Mesenchymal stem cell of adipose (primary cell): ENCODE data around the genes SNX19 and SPATA19.

DNA sequence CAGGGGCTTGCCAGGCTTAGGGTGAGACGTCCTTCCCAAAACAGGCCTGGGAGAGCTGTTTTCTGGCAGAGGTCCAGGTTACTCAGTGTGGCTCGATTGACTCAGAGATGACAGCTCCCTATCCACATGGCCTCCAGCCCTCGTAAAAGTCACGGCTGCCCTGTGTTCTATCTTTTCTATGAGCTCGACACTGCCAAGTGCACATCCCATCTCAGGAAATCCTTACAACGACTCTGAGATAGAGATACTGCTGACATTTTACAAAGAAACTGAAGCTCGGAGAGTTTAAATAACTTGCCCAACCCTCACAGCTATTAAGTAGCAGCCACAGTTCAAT, 20.4 kb downstream of the ADAMTS8 start:
- CAGE, long polyA plus RNA: no peak

DNA sequence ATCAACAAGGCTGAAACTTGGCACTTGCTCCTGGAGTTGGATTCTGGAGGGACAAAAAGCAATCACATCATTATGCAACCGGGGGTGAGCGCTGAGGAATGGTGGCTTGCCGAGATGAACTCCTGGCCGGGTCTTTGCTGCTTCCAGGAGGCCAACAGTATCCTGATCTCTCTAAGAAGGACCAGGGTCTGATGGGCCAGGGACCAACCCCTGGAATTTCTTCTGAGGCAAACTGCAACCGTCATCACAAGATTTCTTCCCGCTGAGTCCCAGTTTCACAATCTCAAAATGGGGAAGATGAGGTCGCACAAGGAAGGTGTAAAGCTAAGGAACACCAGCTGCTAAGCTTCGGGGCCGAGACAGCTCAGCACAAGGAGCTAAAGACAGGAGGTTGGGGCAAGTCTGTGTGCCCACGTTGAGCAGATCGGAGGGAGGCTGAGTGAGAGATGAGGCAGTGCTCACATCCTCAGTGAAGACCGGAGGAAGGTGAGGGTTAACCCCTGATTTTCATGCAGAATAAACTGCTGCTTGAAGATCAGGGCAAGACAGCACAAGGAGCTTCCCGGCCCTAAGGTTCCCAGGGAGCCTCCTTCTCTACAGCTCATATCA, 7.5 kb downstream of the ADAMTS8 start:
- CAGE, long polyA plus RNA: no peak

DNA sequence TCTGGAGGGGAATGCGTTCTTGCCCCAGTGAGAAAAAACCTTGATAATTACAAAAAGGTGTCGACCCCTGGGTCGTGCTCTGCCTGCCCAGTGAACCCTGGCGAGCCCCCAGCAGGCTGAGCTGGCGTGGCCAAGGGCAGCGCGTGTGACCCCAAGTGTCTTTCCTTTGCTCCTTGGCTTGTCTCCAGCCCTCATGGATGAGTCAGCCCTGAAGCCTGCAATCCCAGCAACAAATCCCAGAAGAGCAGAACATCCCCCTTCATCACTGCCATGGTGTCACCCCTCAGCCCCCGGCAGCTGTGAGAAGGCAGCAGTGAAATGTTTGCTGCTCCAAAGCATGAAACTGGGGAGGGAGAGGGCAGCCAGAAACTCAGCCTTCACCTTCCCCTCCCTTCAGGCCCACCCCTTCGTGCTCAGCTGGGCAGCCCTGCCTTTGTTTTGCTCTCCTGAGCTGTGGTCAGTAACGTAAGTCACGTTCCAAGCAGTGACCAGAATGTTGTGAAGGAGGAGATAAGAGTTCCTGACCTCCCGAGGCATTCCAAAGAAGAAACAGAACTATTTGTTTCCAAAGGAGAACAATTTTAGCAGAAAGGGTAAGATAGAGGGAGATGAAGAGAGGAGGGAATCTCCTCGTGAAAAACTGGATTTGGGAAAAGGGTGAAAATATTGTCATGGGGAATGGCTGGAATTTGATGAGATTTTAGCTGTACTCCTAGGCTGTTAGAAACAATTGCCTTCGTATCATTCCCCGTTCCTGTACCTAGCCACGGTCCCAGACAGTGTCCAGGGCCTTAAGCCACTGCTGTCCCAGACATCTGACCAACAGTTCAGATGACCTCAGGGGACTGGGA, 29.9 kb downstream of the ADAMTS15 start:
- CAGE, long polyA plus RNA: no peak

DNA sequence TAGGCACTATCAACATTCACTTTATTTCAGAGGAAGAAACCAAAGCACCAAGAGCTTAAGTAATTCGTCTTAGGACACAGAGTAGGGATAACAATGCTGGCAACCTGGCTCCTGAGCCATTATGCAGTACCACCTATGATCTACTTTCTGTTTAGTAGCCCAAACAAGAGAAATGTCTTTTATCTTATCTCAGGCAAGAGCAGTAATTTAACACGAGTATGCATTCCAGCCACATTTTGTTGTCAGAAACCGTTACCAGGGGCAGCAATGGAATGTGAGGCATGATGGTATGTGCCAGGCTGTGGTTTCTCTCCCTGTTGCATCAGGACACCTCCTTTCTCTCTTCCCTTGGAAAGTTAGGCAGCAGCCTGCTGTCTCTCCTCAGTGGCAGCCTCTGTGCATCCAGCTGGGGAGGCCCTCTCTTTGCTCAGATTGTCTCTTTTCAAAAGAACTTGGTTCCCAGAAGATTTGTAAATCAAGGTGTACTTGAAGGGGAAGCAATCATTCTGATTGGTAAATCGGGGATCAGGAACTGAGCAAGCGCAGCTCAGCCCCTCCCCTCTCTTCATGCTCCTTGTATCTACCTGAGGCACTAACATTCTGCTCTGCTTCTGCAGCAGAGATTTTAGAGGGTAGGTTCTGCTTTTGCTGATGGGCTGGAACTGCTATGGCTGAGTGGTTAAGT, 229.1 kb downstream of the ADAMTS15 start:
- CAGE, long polyA plus RNA: no peak

GRCh38 chr11:130915688-130916771, at the start of gene SNX19:
TSS of gene SNX19 (minus strand) at chr11:130916479.
- CAGE, long polyA plus RNA: no peak

DNA sequence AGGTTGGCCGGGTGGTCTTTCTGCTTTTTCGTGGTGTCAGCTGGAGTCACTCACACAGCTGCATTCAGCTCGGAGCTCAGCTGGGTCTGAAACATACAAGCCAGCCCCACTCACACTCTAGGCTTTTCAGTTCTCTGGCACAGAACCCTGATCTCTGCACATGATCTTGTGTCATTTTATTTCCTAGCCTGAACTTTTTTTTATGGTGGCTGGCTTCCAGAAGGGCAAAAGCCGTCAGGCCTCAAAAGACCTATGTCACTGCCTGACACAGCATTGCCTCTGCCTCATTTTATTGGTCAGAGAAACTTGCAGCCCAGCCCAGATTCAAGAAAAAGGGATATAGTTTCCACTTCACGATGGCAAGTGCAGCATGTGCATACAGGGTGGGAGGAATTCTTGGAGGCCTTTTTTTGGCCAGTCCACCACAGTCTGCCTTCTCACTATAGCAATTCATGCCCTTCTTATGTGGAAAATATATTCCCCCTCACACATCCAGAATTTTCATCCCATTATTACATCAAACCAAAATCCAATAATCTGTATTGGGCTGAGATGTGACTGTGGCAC, 117.9 kb downstream of the NTM start:
- CAGE, long polyA plus RNA: no peak

DNA sequence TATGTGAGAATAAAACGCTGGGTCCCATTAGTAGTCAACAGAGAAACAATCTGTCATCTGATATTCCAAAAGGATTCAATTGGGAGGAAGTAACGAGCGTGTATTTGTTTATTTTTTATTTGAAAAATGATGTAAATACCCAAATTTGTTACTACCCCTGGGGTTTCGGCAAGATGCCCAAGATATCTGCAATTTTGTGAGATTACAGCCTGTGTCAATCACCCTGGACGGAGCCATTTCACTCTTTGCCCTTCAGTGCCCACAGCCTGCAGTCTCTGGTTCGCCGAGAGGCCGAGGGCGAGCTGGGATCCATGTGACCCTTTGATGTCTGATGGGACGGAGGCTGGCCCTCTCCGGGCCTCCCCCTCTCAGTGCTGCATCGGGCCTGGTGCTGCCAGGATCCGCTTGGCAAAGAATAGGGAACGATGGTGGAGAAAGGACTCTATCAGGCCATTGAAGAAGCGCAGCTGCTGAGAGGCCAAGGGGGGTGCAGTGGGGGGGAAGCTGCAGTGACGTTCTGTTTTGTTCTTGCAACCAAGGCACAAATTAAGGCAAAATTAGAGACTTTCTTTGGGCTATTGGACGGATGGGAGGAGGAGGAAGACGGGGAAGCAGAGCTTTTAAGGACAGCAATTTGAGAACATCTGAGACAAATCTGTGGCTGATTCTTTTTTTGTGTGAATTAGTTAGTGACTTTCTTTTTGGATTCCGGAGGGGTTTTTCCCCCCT, 214.3 kb downstream of the NTM start:
- CAGE, long polyA plus RNA: no peak

DNA sequence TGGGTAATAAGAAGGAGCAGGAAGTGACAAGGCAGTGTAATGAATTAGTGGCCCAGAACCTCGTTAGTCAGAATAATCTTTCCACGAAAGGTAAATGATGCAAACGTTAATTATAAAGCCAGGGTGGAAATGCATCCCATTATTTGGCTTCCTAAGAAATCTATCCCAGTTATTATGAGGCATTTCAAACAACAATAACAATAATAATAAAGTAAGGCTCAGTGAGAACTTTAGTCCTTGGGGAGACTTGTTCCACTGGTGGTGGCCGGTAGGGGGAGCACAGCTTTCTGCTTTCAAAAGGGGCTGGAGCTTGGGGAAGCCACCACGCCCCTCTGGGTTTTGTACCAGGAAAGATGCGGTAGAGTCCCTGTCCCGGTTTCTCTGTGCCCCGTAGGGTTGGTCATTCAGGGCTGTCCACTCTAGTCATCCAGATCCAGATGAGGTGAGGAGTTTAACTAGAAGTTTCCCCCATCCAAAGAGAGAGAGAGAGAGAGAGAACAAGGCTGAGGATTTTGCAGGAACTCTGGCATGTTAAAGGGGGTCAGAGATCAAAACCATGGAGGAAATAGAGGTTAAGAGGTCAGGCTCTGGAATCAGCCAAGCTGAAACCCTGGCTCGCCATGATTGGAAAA, 298.4 kb downstream of the NTM start:
- CAGE, long polyA plus RNA: no peak

- CAGE, long polyA plus RNA: no peak
Observed at GRCh38 chr11:132056583-132057087, 686.2 kb downstream of the NTM start.

DNA sequence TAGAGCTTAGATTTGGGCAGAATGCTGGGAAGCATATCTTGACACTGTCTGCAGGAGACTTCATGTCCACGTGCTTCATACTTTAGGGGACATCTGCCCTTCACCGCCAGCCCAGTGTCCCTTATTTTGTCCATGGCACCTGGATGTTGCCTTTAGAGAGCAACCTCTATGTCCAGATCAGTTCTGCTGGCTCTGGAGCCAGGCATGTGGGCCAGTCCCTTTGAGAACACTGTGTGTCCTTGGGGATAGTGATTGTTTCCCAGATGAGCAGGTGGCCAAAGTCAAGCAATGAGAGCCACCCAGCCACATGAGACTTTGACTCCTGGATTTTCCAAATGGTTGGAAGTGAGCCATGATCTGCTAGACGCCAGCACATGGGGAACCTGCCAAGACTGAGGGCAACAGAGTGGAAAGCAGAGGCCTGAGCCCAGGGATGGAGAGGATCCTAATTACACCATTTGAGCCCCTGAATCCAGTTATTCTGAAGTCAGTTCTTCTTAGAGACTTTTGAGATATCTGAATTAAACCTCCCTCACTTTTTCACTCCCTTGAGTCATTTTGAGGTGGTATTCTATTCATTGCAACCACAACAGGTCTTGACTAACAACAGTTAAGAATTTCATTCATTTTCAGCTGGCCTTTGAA, 479.7 kb downstream of the OPCML start:
- CAGE, long polyA plus RNA: no peak

DNA sequence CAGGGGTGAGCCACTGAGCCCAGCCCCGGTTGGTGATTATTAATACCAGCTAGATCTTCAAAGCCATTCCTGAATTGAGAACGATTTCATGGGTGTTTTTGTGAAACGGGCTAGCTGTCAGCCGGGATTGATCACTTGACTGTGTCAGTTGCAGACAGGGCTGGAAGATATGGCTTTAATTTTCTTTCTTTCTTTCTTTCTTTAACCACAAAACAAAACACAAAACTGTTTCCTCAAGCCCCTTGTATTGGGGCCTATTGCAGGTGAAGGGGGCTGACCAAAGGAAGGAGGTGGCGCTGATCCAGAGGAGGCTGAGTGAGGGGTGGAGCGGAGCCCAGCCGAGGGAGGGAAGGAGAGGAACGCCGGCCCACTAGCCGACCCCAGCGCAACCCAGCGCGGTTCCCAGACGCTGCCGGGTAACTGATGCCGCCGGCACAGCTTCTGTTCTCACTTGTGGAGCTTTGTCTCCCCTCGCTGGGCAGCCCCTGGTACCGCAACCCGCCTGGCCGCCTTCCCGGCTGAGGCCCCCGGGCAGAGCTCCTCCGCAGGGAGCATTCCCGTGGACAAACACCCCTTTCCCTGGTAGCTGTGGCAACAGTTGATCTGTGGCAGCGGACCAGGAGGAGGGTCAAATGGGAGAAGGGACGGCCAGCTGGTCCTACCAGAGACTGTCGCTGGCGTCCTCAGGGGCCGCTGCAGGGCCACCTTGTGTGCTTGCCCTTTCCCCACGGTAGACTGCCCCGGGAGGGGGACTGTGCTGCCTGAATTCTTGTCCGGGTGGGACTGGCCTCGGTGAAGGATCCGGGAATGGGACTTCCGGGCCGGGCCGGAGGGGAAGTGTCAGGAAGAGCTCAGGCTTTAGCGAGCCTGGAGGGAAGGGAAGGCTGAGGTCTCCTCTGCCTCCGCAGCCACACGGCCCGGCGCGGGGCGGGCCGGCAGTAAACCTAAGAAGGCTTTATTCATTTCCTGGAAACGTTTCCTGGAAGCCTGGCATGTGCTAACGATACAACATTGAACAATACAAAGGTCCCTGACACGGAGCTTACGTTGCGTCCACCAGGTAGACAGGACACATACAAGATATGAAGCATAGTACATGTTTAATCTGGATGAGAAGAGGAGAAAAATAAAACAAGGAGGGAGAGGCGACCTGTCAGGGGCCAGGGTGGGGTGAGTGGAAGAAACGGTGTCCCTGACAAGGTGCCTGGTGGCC, 468.1 kb downstream of the OPCML start:
- CAGE, long polyA plus RNA: no peak

DNA sequence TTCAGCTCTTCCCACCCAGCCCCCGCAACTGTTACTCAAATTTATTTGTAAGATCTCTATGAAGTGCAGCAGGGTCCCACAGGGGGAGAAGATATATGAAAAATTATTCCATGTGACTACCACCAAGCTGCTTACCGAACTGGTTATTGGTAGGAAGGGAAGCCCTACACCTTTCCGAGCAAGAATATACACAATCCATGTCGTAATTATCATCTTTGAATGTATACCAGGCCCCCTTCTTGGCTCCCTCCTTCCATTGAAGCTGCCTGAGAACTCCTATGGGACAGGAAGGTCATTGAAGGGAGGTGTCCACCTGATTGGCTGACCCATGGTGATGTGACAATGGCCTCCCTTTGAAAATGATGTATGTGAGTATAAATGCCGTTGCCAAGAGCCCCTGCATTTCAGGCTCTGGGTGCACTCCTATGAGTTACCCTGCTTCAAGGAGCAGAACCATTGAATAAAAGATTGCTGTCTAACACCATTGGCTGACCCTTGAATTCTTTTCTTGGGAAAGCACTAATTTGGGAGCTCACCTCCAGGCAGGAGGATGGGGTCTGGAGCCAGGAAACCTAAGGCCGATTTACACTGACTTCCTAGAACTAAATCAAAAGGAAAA, at the start of gene SPATA19:
Gene SPATA19, minus strand, starts transcription at position 280 of the 619 bp plus-strand sequence.
- CAGE, long polyA plus RNA: no peak

DNA sequence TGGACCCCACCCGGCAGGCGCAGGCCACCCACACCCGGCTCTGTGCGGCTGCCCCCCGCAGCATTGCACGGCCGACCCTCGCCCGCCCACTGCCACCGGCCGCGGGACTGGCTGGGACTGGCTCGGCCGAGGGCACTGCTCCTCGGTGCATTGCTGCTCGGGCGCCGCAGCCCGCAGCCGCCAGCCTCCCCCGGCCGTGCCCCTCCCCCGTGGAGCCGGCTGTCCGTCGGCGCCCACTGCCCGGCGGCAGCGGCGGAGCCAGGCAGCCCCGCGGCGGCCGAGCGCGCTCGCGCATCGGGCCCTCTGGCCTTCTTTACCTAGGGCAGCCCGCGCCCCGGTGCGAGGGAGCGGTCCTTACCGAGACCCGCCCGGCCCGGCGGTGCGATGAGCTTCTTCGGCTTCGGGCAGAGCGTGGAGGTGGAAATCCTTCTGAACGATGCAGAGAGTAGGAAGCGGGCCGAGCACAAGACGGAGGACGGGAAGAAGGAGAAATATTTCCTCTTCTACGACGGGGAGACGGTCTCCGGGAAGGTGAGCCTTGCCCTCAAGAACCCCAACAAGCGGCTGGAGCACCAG, 356 bp downstream of the VPS26B start:
- CAGE, long polyA plus RNA: no peak

DNA sequence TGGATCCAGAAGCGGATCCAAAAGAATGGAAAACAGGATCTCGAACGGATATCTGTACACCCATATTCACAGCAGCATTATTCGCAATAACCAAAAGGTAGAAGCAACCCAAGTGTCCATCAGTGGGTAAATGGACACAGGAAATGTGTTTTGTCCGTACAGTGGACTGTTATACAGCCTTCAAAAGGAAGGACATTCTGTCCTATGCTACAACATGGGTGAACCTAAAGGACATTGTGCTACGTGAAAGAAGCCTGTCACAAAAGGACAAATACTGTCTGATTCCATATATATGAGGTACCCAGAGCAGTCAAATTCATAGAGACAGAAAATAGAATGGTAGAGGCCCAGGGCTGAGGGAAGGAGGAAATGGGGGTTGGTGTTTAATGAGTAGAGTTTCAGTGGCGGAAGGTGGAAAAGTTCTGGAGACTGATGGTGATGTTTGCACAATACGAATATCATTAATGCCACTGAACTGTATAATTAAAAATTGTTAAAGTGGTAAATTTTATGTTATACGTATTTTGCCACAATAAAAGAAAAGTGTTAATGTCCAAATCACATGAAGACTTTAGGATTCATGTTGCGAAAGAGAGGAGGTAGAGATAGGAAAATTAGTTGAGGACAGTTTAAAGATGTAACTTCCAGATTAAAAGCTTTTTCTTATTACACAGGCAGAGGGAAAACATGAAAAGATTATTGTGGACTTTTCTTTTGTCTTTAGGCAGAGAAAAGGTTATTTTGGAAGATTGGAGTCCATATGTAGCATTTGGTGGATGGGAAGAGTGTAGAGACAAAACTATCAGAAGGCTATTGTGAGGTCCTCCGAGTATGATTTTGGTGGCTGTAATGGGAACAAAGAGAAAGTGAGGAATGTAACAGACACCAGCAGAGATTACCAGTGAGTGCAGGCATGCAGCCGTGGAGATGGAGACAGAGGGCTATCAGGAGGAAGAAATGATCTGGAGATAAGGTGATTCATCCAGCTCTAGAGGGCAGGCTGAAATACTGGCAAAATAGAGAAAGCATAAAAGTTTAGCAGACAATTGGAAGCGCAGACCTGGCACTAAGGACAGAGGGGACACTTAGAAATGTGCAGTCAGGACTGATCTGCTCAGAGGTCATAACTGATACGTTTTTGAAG, 12.4 kb downstream of the VPS26B start:
- CAGE, long polyA plus RNA: no peak

GRCh38 chr11:134269206-134269526, 7.0 kb upstream of the GLB1L3 start:
- CAGE, long polyA plus RNA: no peak

- CAGE, long polyA plus RNA: no peak
Observed at GRCh38 chr11:134582421-134582793, 170.4 kb upstream of the B3GAT1 start.

- CAGE, long polyA plus RNA: no peak
Observed at GRCh38 chr11:134979092-134979515, 567.1 kb upstream of the B3GAT1 start.